ENCODE measurements around the gene ASB4.

GRCh38 chr7:91265894-91266858 lies 1.9 kb downstream of the FZD1 start:
- PRO-cap, result bidirectional peak, plus-strand start at chr7:91266574, minus-strand start at chr7:91266551
- RAMPAGE, long total RNA, 4 experiments, result no peak in any of the 4 experiments

DNA sequence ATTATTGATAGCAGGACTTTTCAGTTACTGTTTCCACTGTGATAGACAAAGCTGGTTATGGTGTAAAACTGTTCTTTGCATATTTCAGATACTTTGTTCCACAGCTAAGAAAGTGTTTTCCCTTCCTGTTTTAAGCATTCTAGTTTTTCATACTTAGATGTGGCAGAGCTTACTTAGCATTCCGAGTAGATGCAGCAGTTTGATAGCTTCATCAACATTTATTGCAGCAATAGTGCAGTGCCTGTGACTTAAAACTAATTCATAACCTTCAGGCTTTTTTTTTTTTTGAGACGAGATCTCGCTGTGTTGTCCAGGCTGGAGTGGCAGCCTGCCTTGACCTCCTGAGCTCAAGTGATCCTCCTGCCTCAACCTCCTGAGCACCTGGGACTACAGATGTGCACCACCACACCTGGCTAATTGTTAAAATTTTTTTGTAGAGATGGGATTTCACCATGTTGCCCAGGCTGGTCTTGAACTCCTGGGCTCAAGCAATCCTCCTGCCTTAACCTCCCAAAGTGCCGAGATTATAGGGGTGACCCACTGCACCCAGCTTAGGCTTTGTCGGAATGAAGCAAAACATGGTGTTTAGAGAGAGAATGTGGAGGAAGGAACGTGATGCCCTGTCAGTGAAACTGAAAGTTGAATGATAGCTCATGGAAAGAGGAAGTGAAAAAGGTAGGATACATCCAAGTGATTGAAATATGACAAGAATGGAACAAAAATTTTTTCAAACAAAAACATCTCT lies 5.6 kb downstream of the AKAP9 start:
- PRO-cap, result no peak
- RAMPAGE, long total RNA, 4 experiments, result no peak in any of the 4 experiments

DNA sequence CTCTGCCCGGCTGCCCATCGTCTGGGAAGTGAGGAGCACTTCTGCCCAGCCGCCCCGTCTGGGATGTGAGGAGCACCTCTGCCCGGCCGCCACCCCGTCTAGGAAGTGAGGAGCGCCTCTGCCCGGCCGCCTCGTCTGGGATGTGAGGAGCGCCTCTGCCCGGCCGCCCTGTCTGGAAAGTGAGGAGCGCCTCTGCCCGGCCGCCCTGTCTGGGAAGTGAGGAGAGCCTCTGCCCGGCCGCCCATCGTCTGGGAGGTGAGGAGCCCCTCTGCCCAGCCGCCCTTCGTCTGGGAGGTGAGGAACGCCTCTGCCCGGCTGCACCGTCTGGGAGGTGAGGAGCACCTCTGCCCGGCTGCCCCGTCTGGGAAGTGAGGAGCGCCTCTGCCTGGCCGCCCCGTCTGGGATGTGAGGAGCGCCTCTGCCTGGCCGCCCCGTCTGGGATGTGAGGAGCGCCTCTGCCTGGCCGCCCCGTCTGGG lies 86.6 kb downstream of the AKAP9 start:
- PRO-cap, result no peak
- RAMPAGE, long total RNA, 4 experiments, result no peak in any of the 4 experiments

DNA sequence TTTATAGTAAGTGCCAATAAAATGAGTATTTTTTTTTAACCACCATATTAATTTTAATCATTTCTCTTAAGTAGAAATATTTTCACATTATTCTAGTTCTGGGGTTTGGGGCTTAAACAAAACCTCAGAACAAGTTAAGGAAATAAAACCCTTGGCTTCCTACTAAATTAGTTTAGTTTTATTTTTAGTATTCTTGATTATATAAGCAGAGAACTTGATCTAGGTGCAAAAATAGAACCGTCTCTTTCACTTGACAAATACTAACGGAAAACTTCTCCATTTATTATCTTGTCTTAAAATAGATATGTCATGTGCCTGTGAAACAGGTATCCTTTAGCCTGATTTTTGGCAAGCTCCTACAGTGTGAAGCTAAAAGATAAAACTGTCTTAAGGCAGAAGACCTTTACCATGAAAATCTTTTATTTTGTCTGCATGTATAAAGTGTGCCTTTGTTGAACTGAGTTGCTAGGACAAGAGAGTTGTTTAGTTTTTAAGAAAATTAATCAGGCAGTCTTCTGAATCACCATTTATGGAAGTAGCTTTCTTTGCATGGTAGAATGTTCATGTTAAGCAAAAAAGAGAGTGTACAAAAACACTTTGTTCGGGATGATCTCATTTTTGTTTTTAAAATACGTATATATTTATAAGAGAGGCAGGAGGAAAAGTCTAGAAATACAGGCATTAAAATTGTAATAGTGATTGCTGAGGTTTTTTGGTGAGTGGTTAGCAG lies 90.6 kb downstream of the CYP51A1 start:
- PRO-cap, result no peak
- RAMPAGE, long total RNA, 4 experiments, result no peak in any of the 4 experiments

DNA sequence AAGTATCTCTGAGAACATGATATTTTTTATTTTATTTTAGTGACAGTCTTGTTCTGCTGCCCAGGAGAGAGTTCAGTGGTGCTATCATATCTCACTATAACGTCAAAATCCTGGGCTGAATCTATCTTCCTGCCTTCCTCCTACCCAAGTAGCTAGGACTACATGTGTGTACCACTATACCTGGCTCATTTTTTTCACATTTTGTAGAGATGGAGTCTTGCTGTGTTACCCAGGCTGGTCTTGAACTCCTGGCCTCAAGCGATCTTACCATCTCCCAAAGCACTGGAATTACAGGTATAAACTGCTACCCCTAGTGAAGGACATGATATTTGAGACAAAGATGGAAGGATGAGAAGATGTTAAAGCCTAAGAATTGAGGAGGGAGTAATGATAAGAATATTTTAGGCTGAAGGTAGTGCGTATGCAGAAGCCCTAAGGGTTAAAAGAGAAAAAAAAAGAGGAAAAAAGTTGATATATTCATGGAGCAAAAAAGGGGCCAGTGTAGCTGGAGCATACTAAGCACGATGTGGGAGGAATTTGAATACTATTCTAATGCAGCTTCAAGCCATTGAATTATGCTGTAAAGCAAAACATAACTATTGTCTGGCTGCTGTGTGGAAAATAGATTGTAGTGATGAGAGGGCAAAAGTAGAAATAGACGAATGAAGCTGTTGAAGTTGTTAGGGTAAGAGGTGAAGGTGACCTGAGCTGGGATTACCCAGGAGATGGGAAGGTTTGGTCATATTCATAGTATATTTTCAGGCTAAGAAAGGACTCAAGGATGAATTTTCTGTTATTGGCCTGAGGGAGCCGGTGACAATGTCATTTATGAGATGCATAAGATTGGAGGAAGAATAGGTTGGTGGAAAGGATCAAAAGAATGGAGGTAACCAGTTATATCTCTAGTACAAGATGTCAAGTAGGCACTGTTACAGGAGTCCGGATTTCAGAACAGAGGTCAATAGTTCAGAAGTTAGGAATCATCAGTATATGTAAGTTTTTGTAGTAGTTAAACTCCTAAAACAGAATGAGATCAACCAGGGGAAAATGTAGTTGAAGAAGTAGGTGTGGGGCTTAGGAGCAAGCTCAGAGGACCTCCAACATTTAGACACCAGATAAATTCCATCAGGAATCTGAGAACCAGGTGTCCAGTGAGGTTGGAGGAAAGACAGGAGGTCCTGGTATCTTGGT lies 19.6 kb downstream of the ANKIB1 start:
- PRO-cap, result no peak
- RAMPAGE, long total RNA, 4 experiments, result no peak in any of the 4 experiments

GRCh38 chr7:92627975-92628274 lies 37.7 kb upstream of the FAM133B start:
- PRO-cap, result no peak
- RAMPAGE, long total RNA, 4 experiments, result no peak in any of the 4 experiments

DNA sequence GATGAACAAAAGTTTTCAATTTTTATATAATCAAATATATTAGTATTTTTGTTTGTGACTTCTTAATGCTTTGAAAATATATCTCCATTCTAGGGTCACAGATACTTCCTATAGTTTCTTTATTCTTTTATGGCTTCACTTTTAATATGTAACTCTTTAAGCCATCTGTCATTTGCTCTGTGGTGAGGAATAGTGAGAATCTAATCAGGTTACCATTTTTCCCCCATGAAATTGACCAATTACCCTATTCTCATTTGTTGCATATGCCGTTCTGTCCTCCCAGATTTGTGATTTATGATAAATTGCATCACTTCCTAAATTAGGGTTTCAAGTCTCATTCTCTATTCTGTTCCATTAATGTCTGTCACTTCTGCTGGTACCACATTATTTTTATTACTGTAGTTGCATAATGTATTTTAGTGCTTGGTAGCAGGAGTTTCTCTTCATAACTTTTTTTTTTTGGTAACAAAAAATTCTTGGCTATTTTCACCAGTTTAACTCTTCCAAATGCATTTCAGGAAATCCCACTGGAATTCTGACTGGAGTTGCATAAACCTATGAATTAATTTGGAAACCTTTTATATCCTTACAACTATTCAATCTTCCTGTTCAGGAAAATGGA lies 43.9 kb upstream of the FAM133B start:
- PRO-cap, result bidirectional peak, plus-strand start at position 354 of the sequence, minus-strand start at position 287 of the sequence
- RAMPAGE, long total RNA, 4 experiments, result no peak in any of the 4 experiments

DNA sequence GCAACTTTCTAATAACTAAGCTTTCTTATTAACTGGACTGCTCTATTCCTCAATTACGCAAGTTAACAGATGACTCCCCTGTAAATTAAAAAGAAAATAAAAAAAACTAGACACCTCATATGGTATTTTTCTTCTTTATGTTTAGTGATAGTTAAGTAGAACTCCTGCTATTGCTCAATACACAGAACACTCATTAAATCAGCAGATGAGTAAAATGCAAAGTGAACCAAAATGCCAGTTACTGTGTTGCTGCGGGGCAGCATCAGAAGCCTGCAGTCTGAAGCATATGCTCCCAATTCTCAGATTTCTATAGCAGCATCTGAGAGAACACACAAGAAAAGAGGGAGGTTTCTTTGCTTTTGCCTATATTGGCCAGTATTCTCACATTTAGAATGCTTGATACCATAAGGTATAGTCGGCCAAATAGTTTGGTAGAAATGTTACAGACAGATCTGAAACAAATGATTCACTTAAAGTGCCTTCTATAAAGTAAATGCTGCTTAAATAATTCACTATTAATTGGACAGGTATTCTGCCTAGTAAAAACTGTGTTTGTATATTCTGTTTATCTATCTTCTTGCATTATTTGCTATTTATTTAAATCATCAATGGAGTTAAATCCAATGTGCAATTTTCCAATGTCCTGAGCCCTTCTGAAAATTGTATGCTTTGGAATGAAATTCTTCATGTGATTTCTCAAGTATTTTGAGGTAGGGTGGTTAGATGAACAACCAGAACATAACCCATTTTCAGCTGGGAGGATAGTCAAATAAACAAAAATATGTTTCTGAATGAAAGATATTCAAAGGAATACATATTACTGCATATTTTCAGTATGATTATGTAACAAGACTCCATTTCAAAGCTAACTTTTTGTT lies 28.1 kb downstream of the CDK6 start:
- PRO-cap, result no peak
- RAMPAGE, long total RNA, 4 experiments, result no peak in any of the 4 experiments

- PRO-cap, result no peak
- RAMPAGE, long total RNA, 4 experiments, result no peak in any of the 4 experiments
These were observed 167.2 kb downstream of the VPS50 start for GRCh38 chr7:93399404-93399673.

DNA sequence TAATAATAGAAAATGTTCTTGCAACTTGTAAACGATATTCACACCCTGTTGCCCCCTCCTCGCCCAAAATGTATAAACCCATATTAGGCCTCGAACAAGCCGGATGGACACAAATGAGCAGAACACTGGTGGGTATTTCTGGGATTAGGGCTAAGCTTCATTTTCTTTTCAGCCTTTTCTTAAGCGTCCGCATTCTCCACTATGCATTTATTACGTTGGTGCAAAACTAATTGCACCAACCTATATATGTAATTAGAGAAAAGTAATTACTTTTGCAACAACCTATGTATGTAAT lies 332 bp upstream of the GNG11 start:
- PRO-cap, result no peak
- RAMPAGE, long total RNA, 4 experiments, result no peak in any of the 4 experiments

DNA sequence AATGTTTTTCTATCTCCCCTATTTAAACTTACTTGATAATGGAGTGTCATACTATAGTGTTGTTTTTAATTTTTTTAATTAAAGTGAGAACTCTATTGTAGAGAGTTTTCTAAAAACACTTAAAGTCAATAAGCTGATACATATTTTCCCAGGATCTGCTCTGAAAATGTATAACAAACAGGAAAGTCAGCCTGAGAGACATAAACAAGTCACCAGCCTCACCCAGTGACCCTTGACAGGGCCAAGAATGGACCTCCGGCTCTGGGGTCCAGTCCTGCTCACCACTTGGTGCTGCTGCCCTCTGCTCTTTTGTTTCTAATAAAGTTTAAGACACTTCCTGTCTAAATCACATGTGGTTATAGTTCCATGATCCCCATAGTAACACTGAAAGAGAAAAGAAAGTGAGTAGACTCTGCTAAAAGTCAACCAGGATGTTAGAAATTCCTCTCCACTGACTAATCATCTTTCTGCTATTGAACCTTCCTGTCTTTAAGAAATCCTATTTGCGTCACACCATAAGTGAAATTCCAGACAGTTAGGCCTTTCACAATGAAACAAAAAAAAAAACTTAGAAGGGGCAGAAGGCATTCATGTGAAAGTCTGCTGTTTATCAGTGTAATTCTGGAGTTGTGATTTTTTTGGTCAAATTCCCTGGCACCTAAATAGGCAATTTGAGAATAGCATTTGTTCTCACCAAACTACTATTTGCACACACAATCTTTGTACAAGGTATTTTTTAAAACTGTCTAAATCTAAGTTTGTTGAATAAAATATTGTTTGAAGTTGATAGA lies 179.2 kb upstream of the BET1 start:
- PRO-cap, result bidirectional peak, plus-strand start at position 571 of the sequence, minus-strand start at position 293 of the sequence
- RAMPAGE, long total RNA, 4 experiments, result no peak in any of the 4 experiments

DNA sequence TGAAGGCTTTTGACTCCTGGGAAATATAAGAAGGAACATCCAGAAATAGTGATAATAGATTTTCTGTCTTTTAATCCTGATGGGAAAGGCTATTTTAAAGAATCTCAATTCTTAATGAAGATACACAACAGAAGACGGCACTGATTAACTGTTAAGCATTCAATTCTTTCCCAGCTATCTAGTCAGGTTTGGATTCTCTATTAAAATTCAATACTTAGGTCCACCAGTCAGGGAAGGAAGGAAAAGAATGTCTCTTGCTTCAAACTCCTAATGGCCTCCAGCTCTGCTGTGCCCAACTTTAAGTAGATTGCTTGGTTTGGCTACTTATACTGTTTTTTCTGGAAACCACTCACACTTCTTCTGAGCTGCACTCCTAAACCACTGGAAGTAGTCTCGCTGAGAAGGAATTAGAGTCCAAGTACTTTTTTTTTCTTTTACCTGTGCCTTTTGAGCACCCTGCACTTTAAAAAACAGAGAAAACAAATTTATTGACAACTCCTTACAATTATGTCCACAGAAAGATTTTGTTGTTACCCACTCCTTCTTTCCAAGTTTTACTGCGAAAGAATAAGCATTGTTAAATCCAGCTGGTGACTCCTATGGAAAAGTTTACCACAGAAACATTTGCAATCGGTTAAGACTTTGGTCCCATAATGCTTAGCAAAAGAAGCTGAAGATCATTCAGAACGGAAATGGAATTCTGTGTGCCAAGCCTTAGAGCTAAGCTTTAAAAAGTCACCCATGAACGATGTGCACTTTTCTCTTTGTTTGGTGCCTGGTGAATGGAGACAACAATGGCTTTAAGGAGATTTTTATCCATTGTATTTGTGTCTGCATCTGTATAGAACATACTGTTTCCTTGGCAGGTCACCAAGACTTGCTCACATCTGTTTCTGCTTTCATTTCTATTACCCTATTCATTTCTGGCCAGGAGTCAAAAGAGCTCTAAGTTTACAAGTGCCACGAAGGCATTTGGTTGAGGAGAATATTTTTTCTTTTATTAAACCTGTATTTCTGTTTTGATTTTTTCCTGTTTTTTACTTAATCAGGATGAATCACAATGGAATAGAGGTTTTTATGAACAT lies 26.5 kb upstream of the COL1A2 start:
- PRO-cap, result no peak
- RAMPAGE, long total RNA, 4 experiments, result no peak in any of the 4 experiments

- PRO-cap, result unidirectional peak, minus-strand start at chr7:94375317
- RAMPAGE, long total RNA, 4 experiments, result no peak in any of the 4 experiments
These were observed 19.6 kb upstream of the COL1A2 start for GRCh38 chr7:94375030-94375526.

DNA sequence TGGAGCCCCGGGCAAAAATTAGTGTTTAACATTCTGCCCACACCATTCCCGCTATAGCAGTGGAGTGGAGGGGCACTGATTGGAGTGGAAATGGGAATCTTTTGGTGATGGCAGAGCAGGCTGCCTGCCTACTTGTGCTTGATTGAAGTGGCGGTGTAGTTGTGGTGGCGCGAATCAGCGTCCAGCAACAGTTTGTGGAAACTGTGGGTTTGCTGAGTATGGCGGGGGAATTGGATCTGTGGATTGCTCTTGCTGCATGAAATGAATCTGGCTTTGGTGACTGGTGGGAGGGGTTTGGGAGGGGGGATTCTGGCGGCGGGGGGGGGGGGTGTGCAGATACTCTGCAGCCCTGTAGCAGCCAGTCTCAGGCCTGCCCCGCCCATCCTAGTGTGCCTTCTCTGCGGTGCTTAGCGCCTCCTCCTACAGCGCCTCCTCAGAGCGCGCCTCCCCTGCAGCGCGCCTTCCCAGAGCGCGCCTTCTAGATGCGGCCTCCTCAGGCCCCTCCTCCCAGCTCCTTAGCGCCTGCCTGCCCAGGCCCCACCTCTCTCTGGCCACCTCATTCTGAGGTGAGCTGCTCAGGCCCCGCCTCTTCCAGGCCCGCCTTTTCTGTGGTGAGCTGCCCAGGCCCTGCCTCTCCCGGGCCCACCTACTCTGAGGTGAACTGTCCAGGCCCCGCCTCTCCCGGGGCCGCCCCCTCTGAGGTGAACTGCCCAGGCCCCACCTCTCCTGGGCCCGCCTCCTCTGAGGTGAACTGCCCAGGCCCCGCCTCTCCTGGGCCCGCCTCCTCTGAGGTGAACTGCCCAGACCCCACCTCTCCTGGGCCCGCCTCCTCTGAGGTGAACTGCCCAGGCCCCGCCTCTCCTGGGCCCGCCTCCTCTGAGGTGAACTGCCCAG lies 1.8 kb upstream of the SGCE start:
- PRO-cap, result unidirectional peak, minus-strand start at position 245 of the sequence; unidirectional peak, minus-strand start at position 458 of the sequence
- RAMPAGE, long total RNA, 4 experiments, result no peak in any of the 4 experiments

GRCh38 chr7:94663279-94664035 lies 7.5 kb upstream of the SGCE start:
- PRO-cap, result no peak
- RAMPAGE, long total RNA, 4 experiments, result no peak in any of the 4 experiments

DNA sequence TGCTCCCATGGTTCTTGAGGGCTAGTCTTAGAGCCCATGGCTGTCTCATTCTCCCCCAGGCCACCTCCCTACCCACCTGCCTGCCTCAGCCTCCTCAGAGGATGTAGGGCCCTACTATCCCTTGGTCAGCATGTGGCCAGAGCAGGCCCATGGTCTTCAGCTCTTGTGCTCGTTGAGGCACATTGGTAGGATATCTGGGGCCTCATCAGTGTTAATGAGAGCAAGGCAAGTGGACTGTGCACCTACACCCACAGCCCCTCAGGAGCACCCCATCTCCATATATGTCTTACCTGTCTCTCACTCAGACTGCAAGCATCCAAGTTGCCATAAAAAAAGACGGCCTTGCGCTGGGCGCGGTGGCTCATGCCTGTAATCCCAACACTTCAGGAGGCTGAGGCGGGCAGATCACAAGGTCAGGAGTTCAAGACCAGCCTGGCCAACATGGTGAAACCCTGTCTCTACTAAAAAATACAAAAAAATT lies 72.2 kb upstream of the PPP1R9A start:
- PRO-cap, result no peak
- RAMPAGE, long total RNA, 4 experiments, result no peak in any of the 4 experiments

GRCh38 chr7:95397824-95398607 lies 1.8 kb upstream of the PON3 start:
- PRO-cap, result no peak
- RAMPAGE, long total RNA, 4 experiments, result no peak in any of the 4 experiments

- PRO-cap, result no peak
- RAMPAGE, long total RNA, 4 experiments, result no peak in any of the 4 experiments
These were observed 3.8 kb upstream of the PON3 start for GRCh38 chr7:95399802-95400540.

GRCh38 chr7:95485798-95486237 lies at the start of gene ASB4:
TSS of gene ASB4 (plus strand) at chr7:95485943.
- PRO-cap, result no peak
- RAMPAGE, long total RNA, 4 experiments, result no peak in any of the 4 experiments

DNA sequence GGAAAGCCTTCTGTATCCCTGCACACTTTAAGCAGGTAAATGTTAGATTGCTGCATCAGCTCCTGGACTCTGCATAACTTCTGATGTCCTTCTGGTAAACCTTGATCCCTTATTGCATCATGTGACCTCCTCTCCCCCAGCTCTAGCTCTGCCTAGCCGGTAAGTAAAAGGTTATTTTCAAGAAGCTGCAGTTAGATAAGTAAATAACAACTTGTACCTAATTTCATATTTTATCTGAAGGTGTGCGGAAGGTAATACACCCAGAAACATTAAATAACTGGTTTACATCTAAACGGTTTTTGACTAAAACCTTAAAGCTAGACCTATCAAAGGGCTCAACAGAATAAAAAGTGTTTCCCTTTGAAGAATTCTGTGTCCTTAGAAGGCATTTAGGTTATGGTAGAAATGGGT lies 37.4 kb downstream of the PDK4 start:
- PRO-cap, result no peak
- RAMPAGE, long total RNA, 4 experiments, result no peak in any of the 4 experiments

Data from esophagus squamous epithelium (tissue), 4 donors.